ENCODE results near the gene TOPBP1.

DNA sequence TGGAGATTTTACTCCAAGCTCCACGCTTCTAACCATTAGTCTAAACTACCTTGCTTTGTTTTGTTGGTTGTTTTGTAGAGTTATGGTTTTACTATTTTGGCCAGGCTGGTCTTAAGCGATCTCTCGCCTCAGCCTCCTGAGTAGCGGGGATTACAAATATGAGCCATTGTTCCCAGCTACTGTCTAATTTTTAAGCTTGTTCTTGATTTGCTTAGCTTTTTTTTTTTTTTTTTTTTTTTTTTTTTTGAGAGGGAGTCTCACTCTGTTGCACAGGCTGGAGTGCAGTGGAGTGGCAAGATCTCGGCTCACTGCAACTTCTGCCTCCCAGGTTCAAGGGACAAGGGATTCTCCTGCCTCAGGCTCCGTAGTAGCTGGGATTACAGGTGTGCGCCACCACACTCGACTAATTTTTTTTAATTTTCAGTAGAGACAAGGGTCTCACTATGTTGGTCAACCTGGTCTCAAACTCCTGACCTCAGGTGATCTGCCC is 28.5 kb downstream of the EFCAB12 start:
- PRO-cap = unidirectional peak, plus-strand start at position 274 of the sequence
- RRBS = no CpG with 5 or more reads among the region's 8 CpGs

GRCh38 chr3:129607475-129607888 is 1.0 kb upstream of the PLXND1 start:
- PRO-cap = no peak
- RRBS = no CpG with 5 or more reads among the region's 10 CpGs

- PRO-cap = no peak
- RRBS = no CpG with 5 or more reads among the region's 12 CpGs
Measured at GRCh38 chr3:129827645-129828695, 65.5 kb downstream of the TMCC1 start.

DNA sequence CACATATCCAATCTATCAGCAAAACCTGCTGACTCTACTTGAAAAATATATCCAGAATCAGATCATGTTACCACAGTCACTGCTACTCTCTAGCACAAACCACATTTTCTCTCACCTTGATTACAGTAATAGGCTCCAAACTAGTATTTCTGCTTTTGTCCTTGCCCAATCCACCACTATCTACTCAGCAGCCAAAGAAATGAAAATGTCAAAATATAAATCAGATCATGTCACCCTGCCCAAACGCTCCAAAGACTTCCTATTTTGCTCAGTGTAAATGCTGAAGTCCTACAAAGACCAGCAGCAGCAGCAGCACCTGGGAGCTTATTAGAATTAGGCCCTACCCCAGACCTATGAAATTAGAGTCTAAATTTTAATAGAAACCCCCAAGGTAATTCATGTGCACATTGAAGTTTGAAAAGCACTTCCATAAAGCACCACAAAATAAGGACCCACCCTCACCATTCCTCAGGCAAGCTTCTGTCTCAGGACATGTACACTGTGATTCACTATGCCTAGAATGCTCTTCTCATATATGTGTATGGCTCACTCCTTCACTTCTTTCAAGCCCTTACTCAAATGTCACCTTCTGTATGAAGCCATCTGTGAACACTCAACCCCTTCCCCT is 15.0 kb downstream of the TMCC1 start:
- PRO-cap = no peak
- RRBS = no CpG with 5 or more reads among the region's 1 CpG

DNA sequence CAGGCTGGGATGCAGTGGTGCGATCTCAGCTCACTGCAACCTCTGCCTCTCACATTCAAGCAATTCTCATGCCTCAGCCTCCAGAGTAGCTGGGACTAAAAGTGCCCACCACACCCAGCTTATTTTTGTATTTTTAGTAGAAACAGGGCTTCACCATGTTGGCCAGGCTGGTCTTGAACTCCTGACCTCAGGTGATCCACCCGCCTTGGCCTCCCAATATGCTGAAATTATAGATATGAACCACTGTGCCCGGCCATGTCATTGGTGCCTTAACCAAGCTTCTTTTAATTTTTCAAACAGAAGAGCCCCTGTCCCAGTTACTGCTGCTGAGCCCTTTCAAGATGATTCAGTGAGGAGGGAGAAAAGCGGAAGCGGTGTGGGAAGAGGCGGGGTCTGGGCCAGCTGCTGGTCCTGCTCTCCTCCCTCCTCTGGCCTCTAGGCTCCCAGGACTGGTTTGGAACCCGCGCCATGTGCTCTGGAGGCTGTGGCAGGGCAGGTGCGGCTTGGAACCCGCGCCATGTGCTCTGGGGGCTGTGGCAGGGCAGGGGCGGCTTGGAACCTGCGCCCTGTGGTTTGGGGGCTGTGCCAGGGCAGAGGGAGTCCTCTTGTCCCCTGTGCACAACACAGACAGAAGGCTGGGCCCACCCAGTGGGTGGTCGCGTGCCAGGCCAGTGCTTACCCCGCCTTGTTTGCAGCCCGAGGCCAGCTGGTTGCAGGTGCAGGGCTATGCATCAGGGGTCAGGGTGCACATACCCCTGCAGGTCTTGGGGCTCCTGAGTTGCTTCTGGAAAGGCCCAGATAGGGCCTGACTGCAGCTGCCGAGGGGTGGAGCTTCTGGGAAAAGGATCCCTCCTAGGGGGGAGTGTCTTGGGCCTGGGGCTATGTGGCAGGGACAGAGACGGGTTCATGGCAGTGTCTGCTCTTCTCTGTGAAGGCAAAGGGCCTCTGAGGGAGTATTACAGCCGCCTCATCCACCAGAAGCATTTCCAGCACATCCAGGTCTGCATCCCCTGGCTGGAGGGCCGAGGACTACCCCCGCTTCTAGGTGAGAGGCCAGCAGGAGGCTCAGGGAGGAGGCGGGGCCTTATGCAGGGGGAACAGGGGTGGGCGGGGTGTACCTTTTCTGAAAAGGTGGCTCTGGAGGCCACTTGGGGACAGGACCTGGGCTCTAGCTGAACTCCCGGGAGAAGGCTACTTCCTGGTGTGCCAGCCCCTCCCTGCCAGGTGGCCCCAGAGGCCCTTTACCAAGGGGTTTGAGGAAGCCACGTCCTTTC is 12.3 kb downstream of the ALG1L2 start:
- PRO-cap = no peak
- RRBS = no CpG with 5 or more reads among the region's 26 CpGs

DNA sequence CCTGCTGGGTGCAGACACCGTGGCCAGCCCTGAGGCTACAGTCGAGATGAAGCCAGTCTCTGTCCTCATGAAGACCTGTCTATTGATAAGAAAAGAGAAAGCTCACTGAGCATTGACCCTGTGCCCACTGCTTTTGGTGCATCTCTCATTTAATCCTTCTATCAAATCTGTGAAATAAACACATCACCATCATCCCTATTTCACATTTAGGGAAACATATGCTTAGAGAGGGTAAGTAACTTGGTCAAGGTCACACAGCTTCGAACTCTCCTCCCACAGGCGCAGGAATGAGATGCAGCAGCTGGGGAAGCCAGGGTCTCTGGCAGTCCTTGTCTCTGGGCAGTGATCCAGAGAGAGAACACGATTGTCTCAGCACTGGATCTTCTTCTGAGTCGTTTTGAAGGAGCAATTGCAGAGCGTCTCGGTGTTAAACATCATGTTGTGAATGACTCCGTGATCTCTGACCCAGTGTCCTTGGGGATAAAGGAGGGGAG is 41.2 kb downstream of the ALG1L2 start:
- PRO-cap = no peak
- RRBS = no CpG with 5 or more reads among the region's 9 CpGs

- PRO-cap = no peak
- RRBS = no CpG with 5 or more reads among the region's 3 CpGs
Measured at GRCh38 chr3:130123432-130123618, 41.7 kb downstream of the ALG1L2 start.

DNA sequence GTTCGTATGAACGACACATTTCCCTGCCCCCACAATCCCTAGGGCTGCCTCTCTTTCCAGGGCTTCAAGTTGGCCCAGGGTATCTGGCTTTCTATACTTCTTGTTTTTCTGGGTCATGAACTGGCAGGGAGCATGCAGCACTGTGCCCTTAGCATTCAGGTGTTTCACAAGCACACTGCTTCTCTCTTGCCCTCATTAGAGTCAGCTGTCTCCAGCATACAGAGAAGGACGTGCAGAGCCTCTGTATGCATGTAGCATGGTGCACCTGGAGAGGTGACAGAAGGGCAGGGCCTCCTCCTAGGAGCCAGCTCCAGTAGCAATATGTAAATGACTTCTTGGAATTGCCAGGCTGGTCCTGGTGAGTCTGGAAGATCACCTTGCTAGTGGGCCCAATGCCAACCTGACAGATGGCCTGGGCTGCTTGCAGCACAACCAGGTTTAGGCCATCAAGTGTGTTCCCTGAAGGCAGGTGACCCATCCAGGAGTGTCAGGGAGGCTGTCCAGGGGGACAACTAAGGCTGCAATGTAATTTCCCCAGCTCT is 44.8 kb upstream of the ATP2C1 start:
- PRO-cap = no peak
- RRBS = no CpG with 5 or more reads among the region's 3 CpGs

DNA sequence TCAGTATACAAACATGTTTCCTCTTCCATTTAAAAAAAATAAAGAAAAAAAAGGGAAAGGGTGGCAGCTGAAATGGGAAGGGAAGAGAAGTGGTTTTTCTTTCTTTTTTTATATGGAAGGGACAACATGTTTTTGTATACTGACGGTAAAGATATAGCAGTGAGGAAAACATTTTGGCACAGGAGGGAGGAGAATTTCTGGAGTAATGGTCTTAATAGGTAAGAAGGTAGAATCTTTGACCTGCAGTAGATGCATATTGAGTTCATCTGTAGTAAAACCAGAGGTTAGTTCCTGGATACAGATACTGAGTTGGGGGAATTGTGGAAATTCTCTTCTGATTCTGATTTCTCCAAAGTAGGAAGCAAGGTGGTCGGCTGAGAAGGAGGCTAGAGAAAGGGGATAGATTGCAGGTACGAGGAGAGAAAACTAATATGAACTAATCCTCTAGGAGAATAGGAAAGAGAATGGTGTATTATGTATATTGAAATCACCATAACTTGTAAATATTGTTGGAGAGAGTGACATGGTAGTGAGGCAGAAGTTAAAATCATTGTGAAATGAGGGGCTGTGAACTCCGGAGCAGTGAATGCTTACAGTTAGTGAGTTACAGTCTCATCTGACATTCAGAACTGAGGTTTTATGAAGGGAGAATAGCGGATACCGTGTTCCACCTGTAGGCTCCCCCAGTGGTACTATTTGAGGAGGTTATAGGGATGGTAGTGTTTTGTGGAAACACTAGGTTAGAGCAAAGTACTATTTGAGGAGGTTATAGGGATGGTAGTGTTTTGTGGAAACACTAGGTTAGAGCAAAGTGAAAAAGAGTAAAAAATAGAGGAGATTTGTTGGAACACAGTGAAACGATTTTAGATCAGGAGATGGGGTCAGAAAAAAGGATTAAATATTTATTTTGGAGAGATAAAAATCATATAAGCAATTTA is 34.8 kb downstream of the ASTE1 start:
- PRO-cap = no peak
- RRBS = no CpG with 5 or more reads among the region's 7 CpGs

- PRO-cap = bidirectional peak, plus-strand start at chr3:132659485, minus-strand start at chr3:132659420
- RRBS = no CpG with 5 or more reads among the region's 9 CpGs
Measured at GRCh38 chr3:132659322-132659633, 331 bp downstream of the ACAD11 start.

DNA sequence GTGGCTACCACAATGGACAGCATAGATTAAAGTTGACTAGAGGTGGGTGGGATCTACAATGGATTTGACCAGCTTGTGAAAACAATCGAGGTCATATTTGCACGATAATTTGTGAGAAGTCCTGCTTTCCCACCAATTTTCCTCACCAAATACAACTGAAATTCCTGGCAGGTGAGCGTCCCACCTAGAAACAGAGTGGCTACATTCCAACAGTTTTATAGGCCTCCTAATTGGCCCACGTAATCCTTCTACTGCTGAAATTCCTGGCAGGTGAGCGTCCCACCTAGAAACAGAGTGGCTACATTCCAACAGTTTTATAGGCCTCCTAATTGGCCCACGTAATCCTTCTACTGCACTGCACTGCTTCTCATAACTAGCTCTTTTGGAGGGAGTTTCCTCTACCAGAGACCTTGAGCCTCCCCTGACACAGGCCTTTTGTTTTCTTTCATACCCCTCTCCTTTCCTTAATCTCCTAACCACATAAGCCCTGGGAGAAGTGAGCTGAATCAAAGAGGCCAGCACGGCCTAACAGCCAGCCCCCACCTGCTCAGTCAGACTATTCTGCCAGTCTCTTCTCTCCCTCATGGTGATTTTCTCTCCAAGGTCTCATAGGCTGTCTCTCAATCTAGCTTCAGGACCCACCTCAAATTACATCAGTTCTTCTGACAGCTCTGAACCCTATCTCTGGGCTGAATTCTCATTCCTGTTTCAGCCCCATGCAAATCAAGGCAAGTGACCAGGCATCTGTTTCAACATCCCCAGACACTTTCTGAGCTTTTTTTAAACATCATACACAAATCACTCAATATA is 80.3 kb downstream of the BFSP2 start:
- PRO-cap = no peak
- RRBS = no CpG with 5 or more reads among the region's 7 CpGs

DNA sequence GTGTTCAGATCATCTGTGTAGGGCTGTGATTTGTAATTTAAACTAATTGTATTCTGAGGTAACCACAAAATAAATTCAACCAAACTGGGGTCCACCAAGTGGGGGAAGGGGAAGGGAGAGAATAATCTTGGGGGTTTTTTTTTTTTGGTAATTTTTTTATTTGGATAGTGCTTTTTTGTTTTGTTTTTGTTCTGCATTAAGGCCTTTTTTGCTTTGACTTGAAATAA is 15.1 kb downstream of the CDV3 start:
- PRO-cap = no peak

- PRO-cap = bidirectional peak, plus-strand start at chr3:133662007, minus-strand start at chr3:133661967
- RRBS = 2% methylated on average over 38 of the region's 65 CpGs
Measured at GRCh38 chr3:133660994-133662284, at the start of gene TOPBP1. TSS of gene TOPBP1 (minus strand) at chr3:133661941.

DNA sequence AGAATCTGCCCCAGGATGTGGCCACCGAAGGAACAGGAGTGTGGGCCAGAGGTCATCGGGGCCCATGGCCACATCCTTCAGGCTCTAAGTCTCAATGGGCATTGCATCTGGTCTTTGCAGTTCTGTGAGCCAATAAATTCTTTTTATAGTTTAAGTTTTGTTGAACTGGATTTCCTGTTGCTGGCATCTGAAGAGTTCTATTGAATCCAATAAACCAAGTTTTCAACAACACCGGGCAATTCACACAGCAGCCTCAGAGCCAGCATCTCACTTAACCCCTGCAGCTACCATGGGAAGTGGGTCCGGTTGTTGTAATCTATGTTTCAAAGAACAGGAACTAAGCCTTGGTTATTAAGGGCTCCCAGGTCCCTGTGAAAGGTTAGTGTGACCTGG is 10.1 kb upstream of the SLCO2A1 start:
- PRO-cap = no peak
- RRBS = 68% methylated on average over 2 of the region's 4 CpGs

GRCh38 chr3:134052340-134052657 is 22.6 kb upstream of the SLCO2A1 start:
- PRO-cap = no peak
- RRBS = no CpG with 5 or more reads among the region's 4 CpGs

GRCh38 chr3:134066949-134067561 is 37.3 kb upstream of the SLCO2A1 start:
- PRO-cap = no peak
- RRBS = 83% methylated on average over 1 of the region's 8 CpGs

DNA sequence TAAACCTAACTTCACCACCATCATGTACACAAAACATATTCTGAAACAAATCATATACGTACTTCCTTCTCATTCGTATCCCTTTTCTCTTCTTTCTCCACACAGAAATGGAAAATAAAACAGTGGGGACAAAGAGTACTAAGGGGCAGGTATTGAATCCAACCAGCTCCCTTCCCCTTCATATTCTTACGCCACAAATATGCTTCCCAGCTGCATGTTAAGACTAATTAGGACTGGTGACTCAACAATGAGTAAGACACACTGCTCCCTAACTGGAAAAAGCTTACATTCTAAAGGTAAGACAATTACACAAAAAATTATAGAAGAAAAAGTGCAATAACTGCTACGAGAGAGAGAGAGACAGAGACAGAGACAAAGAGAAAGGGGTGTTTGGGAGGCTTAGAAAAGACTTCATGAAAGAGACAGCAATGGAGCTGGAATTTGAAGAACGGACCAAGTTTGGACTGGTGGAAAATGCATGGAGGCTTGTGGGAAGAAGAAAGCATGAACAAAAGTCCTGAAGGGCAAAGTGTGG is 49.4 kb downstream of the RYK start:
- PRO-cap = no peak
- RRBS = no CpG with 5 or more reads among the region's 5 CpGs

GRCh38 chr3:134242705-134242965 is 8.0 kb downstream of the RYK start:
- PRO-cap = no peak
- RRBS = no CpG with 5 or more reads among the region's 1 CpG

DNA sequence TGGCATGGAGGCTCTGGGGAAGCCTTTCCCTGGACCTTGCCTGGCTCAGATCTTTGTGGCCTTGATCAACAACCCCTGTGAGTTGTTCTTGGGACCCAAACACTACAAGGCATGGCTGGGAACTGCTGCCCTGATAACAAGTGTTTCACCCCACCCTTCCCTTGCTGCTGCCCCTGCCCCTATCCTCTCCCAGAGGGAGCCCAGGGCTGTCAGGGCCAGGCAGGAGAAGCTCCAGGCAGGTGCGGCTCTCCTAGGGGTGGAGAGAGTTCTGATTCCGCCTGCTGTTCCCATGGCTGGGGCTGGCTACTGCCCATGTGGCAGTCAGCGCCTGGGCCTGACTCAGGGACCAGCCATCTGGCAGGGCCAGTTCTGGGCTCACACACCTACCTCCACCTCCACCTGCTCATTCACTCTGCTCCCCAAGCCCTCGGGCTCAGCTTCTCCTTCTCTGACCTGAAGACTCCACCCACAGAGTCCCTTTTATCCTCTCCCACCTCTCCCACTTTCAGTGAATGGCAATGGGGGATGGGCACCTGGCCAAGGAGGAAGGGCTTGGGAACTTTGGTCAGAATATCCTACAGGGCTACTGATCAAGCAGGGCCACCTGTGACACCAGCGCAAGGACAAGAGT is 23.4 kb downstream of the AMOTL2 start:
- PRO-cap = no peak
- RRBS = no CpG with 5 or more reads among the region's 5 CpGs

DNA sequence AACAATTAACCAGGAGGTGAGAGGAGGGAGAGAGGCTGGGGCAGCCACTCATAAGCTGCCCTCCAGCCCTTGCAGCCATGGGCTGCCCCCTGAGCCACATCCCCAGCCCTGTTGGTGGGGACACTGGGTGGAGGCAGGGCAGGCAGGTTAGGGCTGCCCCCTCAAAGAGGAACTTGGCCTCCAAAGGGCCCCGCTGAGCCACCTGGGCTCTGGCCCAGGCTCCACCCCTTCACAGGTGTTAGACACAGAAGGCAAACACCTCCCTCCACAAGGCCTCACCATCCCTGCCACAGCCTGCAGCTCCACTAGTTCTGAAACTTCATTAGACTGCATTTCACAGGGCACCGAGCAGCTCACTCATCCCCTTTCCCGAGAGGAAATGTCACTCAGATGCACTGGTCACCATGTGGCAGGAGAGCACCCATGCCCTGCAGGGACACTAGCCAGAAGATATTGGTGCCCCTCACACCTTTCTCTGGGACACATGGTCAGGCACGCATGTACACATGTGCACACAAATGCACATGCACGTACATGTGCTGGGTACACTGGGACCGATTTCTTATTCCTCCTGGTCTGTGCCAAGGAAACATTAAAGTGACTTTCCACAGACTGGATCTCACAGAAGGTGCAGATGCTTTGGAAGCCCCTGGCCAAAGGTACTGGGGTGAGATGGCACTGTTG is 20.2 kb downstream of the AMOTL2 start:
- PRO-cap = bidirectional peak, plus-strand start at position 325 of the sequence, minus-strand start at position 233 of the sequence
- RRBS = no CpG with 5 or more reads among the region's 6 CpGs

Data from kidney (tissue), 2 donors.